ENCODE measurements around the genes C2CD6 and ABI2.

DNA sequence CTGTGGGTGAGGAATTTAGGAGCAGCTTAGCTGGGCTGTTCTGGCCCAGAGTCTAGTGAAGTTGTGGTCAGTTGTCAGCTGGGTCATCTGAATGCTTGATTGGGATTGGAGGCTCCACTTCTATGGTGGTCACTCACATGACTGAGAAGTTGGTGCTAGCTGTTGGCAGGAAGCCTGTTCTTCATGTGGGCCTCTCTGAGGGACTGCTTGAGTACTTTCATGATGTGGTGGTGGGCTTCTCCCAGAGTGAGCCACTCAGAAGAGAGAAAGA, 23.2 kb upstream of the CASP10 start:
- PRO-cap, result no peak

GRCh38 chr2:201263847-201264177, 3.5 kb downstream of the CASP8 start:
- PRO-cap, result bidirectional peak, plus-strand start at chr2:201264035, minus-strand start at chr2:201263982

GRCh38 chr2:201618886-201619829, at the start of gene C2CD6:
Gene C2CD6, minus strand, starts transcription at chr2:201619178.
- PRO-cap, result no peak

DNA sequence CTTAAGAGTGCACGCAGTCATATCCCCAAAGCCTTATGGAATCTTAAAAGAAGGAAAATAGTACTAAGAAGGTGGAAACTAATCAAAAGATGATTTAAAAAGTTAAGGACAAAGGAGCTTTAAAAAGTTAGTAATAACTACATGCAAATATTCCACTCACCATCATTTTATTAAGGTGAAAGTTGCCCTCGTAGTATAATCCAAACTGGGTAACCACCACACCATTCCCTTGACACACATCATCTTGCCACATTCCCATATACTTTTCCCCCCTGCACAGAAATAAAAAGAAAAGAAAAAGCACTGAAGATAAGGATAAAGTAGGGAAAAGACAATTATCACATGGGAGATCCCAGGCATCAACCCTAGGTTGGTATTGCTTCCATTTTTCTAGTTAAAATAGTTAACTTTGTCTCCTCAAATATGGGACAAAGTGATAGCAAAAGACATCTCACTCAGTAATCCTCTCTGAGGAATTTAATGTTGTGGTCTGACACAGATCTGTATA, 24.8 kb upstream of the MPP4 start:
- PRO-cap, result no peak

DNA sequence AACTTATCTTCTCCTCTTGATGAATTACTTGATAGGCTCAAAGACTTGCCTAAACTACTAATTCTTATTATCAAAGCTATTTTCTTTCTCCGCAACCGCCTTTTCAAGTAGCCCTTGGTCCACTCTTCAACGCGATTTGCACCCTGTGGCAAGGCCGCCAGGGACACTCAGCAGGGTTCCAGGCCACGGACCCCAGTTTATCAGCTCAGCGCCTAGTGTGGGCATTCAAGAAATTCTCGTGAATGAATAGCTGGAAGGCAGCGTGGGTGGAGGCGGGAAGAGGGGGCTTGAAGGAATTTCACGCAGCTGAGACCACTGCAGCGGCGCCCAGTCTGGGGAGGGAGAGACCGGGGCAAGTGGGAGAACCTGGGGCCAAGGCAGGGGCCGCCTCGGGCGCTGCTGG, 452 bp downstream of the ALS2 start:
- PRO-cap, result no peak

DNA sequence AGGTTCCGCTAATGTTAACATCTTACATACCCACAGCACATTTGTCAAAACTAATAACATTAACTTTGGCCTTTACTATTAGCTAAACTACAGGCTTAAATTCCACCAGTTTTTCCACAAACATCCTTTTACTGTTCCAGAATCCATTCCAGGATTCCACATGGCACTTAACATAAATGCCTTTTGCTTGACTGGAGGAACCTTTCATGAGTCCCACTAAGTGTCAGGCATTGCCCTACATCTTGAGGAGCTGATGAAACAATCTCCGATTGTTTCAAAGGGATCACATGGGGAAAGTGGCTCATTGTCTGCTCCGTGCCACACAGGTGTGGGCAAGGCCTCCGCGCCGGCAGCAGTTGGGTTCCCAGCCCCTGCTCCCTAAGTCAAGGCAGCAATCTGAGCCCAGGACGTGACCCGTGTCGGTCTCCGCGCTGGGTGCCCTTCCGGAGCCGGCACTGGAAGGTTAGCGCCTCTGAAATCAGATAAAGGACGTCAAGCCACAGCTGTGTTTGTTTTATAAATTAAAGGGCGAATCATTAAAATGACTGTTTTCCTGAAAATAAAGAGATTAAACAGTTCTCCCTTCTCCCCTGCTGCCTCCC, 84.5 kb upstream of the FZD7 start:
- PRO-cap, result no peak

DNA sequence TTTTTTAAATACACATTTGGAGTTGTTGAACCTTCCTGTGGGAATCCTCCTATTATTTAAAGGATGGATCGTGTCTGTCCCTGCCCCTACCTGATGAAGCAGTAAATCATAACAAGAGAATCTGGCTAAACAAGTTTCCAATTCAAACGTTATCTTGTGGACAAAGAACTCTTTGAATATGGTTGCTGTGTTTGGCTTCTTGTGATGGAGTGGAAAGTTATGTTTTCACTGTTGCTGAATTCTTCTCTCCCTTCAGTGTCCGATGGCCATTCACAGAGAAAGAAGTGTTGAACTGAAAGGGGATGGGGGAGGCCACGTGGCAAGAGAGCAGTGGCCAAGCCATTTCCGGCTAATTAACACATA, 37.1 kb upstream of the FZD7 start:
- PRO-cap, result no peak

GRCh38 chr2:202019986-202020460, 13.6 kb upstream of the FZD7 start:
- PRO-cap, result unidirectional peak, minus-strand start at chr2:202020276

DNA sequence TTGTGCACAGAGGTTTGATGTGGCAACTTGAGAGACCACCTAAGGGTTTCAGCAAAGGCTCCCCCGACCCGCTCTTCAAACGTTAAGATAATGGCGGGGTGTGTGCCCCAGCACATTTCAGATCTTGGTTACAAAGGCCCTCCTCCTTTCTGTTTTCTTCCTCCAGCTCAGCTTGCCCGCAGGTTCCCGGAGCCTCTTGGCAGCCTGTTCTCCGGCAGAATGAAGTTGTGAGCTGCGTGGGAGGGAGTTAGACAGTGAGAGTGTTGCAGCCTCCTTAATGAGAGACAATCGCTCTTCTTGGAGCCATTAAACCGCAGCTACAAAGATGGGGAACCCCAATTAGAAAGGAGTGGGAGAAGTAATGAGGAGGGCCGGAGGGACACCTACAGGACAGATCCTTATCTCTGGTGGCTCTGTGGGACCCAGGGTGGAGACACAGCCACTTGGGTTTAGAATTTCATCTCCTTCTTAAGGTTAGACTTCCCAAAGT, 76.3 kb downstream of the KIAA2012 start:
- PRO-cap, result no peak

DNA sequence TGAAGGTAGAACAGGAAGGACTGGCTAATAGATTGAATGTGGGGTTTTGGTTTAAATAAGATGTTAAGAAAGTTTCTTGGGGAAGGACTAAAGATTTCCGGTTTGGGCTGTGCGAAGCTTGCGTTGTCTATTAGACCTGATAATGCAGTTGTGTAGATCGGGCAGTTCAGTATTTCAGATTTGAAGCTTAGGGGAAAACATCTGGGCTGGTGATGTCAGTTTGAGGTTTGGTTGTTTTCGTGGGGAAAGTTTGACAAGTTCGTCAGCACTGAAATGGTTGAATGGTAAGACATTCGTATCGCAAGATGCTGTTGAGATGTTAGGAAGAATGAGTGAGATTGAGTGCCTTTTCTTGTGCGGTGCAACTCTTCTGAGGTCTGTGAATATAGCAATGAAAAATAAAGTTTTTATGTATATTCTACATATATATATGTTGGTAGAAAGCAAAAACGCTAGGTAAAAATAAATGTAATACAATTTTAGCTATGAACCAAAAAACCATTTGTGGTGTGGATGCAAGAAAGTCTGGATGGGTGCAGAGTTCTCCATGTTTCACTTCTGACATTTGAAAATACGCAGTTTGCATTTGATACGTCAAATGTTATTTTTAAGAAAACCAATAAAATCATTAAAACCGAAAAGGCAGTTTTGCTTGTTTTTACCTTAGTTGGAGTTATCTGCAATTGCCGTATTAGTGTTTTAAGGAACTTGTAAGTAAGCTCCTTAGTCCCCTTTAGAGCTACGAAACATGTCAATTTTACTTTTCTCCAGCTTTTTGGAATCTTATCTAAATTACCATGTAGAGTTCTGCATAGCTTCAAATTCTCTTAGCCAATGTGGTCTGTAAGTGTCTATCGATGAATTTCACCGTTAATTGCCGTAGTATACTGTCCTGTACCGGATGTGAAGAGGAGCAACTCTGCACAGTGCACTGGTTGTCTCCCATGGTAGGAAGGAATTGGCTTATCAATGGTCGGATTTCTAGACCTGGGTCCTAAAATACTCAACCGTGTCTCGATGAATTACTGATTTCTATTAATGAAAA, 1.5 kb downstream of the NOP58 start:
- PRO-cap, result bidirectional peak, plus-strand start at position 142 of the sequence, minus-strand start at position 182 of the sequence; unidirectional peak, minus-strand start at position 560 of the sequence

- PRO-cap, result no peak
Measured at GRCh38 chr2:202277862-202278454, 12.4 kb downstream of the NOP58 start.

DNA sequence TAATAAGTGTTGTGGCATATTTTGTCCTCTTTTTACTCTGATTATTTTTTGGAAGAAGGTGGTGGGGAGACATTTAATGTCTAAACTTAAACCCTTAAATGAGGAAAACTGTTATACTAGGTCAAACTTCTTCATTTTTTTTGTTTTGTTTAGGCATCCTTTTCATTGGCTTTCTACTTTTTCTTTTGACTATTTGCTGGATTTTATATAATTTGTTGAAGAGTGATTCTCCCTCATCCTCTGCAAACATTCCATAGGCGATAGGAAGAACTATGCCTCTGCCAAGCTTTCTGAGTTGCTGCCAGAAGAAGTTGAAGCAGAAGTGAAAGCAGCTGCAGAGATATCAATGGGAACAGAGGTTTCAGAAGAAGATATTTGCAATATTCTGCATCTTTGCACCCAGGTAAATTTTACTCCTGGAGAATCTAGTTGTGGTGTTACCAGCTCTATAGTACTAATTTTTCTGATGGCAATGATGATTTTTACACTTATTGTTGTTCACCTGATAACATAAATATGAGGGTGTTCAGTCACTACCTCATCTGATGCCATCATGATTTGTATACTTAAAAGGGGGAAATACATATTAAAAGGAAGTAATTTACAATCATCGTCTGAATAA, 25.4 kb downstream of the NOP58 start:
- PRO-cap, result no peak

GRCh38 chr2:202302575-202303130, 37.1 kb downstream of the NOP58 start:
- PRO-cap, result no peak

DNA sequence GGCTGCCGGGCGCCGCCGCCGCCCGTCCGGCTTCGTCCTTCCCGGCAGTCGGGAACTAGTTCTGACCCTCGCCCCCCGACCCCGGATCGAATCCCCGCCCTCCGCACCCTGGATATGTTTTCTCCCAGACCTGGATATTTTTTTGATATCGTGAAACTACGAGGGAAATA, 756 bp downstream of the BMPR2 start:
- PRO-cap, result no peak

- PRO-cap, result no peak
Measured at GRCh38 chr2:202816057-202816414, 55.5 kb downstream of the ICA1L start.

DNA sequence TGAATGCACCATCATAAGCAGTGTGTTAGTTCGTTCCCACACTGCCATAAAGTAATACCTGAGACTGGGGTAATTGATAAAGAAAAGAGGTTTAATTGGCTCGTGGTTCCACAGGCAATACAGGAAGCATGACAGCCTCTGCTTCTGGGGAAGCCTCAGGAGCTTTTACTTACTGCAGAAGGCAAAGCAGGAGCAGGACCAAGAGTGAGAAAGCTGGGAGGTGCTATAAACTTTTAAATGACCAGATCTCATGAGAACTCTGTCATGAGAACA, 55.8 kb downstream of the NBEAL1 start:
- PRO-cap, result no peak

GRCh38 chr2:203327469-203328713, at the start of gene ABI2:
Gene ABI2, plus strand, starts transcription at chr2:203328394.
- PRO-cap, result bidirectional peak, plus-strand start at chr2:203328312, minus-strand start at chr2:203328192

GRCh38 chr2:203605264-203605586, 70.1 kb upstream of the RAPH1 start:
- PRO-cap, result no peak

DNA sequence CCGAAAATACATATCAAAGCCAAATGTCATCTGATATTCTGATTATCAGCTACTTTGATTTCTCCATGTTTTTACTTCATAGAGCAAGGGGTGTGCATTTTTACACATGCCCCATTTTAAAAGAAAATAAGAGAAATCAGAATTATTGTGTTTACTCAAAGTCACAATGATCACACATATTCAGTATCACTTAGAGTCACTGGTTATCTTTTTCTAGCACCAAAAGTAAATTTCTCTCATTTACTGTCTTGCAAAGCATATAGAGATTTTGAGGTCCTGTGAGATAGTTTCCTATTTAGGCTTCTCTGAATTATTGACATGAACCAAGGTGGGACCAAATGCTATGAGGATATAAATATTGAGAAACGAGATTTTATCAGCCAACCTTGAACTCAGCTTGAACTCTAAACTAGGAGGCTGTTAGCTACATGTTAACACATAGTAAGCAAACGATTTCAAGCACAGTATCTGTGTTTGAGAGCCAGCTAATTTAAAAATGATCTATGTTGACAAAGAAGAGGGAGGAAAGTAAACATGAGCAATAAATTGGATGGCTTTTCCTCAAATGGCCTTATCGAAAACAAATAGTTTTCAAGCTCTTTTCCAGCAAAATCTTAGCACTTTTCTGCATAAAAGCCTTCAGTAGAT, 14.4 kb downstream of the CD28 start:
- PRO-cap, result no peak

DNA sequence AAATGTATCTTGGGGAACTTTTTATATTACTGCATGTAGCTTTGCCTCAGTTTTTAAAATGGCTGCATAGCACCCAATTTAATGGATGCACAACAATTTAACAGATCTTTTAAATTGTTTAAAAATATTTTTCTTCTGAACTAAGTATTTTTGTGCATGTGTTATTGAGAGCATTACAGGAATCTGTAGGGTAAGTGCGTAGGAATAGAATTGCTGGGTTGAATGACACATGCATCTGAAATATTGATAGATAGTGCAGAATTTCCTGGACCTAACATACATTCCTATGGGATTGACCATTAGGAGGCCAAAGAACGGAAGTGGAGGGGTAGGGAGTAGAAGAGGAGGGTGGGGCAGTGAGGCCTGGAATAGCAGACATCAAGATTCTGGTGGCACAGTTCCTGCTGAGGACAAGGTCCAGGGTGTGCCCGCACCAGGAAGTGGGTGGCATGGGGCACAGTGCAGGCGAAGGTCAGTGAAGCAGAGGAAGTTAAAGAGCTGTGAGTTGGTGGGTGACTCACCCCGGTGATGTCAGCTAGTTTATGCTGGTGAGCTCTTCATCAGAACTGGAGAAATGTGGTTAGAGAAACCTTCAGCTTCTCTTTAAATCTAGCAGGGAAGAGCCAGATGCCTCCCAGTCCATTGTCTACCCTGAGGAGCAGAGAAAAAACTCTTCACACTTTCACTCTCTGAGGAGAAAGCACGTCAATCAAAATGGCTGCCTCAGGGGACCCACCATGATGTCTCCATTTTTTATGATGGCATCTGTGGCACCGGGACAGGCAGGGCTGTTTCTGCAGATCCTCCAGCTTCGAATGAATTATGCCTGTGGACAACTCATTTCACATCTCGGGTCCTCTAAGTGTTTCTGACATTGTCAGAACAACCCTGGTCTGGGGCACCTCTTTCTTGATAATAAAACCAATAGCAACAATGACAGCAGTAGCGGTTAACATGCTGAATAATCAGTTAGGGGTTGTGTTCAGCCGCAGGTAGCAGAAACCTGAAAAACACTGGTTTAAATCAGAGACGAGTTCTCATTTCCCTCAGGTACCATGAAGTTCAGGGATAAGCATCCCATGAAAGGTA, 55.9 kb upstream of the CTLA4 start:
- PRO-cap, result unidirectional peak, plus-strand start at position 606 of the sequence

Measured in pulmonary lymph node (tissue), 1 donor.